T-cell (primary cell): ENCODE measurements around a stretch of chr6.

DNA sequence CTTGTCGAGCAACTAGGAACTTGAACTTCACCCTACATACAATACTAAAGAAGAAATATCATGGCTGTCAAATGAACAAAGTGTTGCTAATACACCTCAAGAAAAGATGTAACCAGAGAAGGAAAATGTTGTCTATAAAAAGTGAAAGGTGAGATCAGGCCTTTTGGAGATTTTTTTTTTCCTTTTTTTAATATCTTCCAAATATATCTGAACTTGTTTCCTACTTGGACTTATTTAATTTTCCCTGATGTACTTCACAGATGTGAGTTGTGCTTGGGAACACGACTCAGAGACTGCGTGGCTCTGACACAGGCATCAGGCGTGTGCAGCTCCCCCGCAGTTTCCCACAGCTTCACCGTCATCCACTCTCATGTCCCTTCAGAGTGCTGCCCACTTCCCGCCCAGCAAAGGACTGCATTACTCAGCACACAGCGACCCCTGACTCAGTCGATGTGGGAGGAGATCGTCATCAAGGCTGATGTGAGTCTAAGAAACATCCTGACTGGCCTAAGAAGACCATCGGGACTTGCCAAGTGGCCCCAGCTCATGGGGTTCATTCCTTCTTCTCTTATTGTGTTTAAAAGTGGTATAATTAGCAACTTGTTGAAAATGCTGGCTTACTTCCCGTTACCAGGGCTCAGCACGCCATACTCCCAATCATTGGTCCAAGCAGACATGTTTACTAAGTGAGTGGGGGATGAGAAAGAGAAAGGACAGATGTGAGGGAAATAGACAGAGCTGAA, 539.5 kb upstream of the JARID2 start:
- PRO-cap, 7 experiments: peak in 1 of 7 experiments; most common plus-strand start position 510 of the sequence (in 1)

- PRO-cap, 7 experiments: no peak in any of the 7 experiments
These were observed 485.9 kb upstream of the JARID2 start for GRCh38 chr6:14759987-14760382.

DNA sequence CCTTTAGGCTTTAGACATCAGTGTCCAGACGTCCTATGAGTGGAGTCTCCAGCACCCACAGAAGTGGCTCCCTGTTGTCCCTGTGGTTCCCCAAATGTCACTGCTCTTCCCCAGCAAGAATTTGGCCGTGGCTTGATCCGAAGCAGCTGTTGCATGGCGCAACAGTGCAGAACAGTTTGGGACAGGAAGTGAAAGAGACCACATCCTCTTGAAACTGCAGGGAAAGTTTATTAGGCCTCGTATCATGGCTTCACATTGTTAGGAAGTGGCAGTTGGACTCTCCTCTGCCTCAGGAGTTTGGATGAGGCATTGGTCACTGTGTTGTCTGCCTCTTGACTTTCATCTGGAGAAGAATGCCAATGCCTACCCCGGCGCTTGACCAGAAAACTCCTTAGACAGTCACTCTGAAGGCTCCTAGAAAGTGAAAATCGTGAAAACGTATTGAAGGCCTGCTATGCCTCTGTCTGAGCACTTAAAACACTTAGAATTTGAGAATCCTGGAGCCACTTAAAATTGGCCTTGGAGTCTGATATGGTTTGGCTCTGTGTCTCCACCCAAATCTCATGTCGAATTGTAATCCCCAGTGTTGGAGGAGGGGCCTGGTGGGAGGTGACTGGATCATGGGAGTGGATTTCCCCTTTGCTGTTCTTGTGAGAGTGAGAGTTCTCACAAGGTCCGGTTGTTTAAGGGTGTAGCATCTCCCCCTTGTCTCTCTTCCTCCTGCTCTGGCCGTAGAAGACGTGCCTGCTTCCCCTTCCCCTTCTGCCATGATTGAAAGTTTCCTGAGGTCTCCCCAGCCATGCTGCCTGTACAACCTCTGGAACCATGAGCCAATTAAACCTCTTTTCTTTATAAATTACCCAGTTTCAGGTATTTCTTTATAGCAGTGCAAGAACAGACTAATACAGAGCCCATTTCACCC, 334.9 kb upstream of the JARID2 start:
- PRO-cap, 7 experiments: no peak in any of the 7 experiments

DNA sequence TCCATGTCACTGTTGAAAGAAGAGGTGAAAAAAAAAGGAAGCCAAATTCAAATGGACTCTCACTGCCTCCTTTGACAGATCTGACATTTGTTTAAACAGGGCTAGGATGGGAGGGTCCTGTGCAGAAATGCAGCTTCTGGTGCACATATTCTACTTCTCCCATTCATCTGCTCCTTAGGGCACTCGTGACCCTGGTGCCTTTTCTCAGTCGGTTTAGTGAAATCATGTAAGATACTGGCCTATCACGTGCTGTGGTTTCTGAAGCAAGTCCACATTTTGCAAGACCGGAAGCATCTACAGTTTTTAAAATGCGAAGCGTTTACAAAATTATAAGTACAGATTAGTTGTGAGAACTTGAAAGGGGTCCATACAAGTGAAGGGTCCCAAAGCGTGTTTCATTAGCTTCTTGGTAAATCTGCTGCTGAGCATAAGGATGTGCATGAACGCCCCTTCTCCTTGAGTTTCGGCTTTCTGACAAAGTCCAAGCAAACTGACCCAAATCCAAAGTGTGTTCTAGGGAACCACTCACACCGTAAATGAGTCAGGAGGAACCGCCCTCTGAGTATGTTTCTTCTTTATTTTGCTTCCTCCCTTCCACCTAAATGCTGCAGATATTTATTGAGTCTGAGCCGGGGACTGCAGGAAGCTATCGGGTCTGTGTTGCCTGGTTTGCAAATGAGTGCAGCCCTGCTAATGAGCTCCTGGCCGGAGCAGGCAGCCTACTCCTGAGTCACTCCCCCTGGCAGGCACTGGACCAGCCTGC, 323.8 kb upstream of the JARID2 start:
- PRO-cap, 7 experiments: no peak in any of the 7 experiments

GRCh38 chr6:15036474-15037355, 209.2 kb upstream of the JARID2 start:
- PRO-cap, 7 experiments: no peak in any of the 7 experiments

DNA sequence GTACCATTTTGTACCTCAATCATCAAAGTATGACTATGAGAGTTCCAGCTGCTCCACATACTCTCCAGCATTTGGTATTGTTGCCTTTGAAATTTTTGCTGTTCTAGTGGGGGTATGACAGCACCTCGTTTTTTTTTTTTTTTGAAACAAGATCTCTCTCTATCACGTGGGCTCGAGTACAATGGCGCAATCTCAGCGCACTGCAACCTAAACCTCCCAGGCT, 144.8 kb upstream of the JARID2 start:
- PRO-cap, 7 experiments: no peak in any of the 7 experiments

- PRO-cap, 7 experiments: peak in 7 of 7 experiments; most common minus-strand start chr6:15245343 (in 5)
These were observed 714 bp upstream of the JARID2 start for GRCh38 chr6:15245263-15245447.

- PRO-cap, 7 experiments: no peak in any of the 7 experiments
These were observed 14.2 kb downstream of the JARID2 start for GRCh38 chr6:15260039-15260443.

- PRO-cap, 7 experiments: no peak in any of the 7 experiments
These were observed 45.4 kb downstream of the JARID2 start for GRCh38 chr6:15291267-15291709.

GRCh38 chr6:15353893-15354573, 108.2 kb downstream of the JARID2 start:
- PRO-cap, 7 experiments: no peak in any of the 7 experiments

- PRO-cap, 7 experiments: no peak in any of the 7 experiments
These were observed 120.5 kb downstream of the JARID2 start for GRCh38 chr6:15366142-15366958.

- PRO-cap, 7 experiments: no peak in any of the 7 experiments
These were observed 149.2 kb downstream of the JARID2 start for GRCh38 chr6:15395122-15395354.

GRCh38 chr6:15425768-15426889, 180.3 kb downstream of the JARID2 start:
- PRO-cap, 7 experiments: no peak in any of the 7 experiments

GRCh38 chr6:15496456-15497257, 166.2 kb downstream of the DTNBP1 start:
- PRO-cap, 7 experiments: no peak in any of the 7 experiments

- PRO-cap, 7 experiments: no peak in any of the 7 experiments
These were observed 158.9 kb downstream of the DTNBP1 start for GRCh38 chr6:15503824-15504527.

- PRO-cap, 7 experiments: no peak in any of the 7 experiments
These were observed 111.1 kb downstream of the DTNBP1 start for GRCh38 chr6:15551600-15552329.

GRCh38 chr6:15614091-15614937, 48.5 kb downstream of the DTNBP1 start:
- PRO-cap, 7 experiments: no peak in any of the 7 experiments

- PRO-cap, 7 experiments: no peak in any of the 7 experiments
These were observed 47.1 kb downstream of the DTNBP1 start for GRCh38 chr6:15615686-15616088.

- PRO-cap, 7 experiments: no peak in any of the 7 experiments
These were observed 41.3 kb downstream of the DTNBP1 start for GRCh38 chr6:15621269-15622164.

- PRO-cap, 7 experiments: no peak in any of the 7 experiments
These were observed 21.4 kb downstream of the MYLIP start for GRCh38 chr6:16149928-16150971.